Monocyte (primary cell): ENCODE results near the genes CCR7, SMARCE1, KRT26 and KRT27.

- PRO-cap, 2 experiments, result no peak in any of the 2 experiments
These were observed 3.4 kb downstream of the CDC6 start for GRCh38 chr17:40290798-40291730.

- PRO-cap, 2 experiments, result no peak in any of the 2 experiments
These were observed 5.5 kb upstream of the RARA start for GRCh38 chr17:40303193-40304161.

DNA sequence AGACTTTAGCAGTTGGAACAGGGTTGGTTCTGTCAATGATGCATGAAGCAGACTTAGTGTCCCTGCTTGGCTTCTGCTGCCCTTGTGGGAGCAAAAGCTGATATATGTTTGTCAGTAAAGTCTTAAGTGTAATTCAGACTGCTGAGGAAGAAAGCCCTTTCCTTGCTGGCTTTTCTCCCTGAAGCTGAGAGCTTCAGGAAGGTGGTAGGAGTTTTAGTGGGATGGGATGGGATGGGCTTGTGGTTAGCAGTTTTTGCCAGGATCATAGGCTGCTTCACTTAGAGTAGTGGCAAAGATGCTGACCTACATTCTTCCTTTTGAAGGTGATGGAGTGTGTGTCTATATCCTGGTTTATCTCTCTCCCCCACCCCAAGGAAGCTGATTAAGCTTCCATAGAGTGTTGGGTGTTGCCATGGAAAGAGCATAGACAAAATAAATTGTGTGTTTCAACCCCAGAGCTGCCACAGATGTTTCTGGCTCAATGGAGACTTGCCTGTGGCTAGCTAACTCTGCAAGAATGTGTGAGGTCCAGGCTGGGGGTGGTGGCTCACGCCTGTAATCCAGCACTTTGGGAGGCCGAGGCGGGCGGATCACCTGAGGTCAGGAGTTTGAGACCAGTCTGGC is 4.7 kb upstream of the RARA start:
- PRO-cap, 2 experiments, result no peak in any of the 2 experiments

DNA sequence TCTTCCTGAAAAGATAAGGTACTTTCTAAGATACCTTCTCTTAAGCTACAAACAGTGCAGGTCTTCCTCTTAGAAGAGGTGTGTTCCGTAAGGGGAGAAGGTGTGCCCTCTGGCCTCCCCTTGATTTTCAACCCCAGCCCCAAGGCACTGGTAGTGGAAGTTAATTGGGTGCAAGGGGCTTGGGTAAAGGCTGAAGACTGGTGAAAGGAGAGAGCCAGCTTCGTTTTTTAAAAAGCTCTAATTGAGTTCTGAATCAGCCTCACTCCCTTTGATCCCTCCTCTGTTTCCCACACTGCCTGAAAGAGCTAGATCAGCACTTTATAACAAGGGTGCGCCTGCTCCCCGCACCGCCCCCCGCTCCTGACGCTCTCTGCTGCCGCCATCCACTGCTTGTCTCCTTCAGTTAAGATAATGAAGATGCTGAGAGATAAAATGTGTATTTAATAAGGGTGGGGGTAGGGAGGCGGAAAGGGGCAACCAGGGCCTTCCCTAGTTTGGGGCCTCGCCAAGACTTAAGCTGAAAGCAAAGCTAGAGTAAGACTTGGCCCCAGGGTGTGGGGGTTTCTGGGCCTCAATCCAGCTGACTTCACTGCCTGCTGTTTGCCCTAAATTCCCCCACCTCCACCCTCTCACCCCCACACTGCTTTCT is 2.1 kb upstream of the RARA start:
- PRO-cap, 2 experiments, result no peak in any of the 2 experiments

GRCh38 chr17:40319596-40320696 is 11.0 kb downstream of the RARA start:
- PRO-cap, 2 experiments, result peak in 2 of 2 experiments; most common plus-strand start chr17:40320141 (in 2); most common minus-strand start chr17:40319718 (in 1)

DNA sequence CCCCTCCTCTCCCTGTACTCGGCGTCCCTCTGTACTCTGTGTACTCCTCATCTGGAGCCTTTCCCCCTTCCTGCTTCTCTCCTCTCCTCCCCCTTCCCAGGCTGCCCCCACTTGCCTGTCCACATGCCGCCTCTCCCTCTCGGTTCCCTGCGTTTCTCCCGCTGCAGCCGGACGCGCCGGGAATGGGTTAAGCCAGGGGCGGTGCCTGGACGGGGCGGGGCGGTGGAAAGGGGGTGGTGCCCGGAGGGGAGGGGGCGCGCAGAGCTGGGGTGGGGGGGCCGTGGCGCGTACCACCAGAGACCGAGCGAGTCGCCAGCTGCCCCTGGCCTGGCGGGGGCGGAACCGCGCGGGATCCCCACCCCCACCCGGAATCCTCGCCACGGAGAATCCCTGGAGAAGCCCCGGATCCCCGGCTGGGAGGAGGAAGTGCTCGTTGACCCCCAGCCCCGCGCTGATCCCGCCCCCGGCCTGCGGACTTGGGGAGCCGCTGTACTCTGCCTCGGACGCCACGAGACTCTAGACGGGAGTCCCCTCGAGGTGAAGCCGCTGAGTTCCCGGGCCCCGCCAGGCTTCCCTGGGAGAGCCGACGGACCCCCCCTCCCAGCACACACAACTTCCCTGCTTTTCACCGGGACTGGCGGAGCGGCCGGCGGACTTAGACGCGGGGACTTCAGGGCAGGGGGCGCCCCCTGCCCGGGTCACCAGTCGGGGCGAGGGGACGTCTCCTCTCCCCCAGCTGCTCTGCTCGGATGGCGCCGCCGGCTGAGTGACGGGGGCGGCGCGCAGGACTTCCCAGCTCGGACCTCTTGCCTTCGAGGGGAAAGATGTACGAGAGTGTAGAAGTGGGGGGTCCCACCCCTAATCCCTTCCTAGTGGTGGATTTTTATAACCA is 22.4 kb downstream of the GJD3 start:
- PRO-cap, 2 experiments, result peak in 2 of 2 experiments; most common minus-strand start position 160 of the sequence (in 2)

GRCh38 chr17:40343512-40344249 is 20.9 kb downstream of the GJD3 start:
- PRO-cap, 2 experiments, result peak in 1 of 2 experiments; most common plus-strand start chr17:40343542 (in 1)

DNA sequence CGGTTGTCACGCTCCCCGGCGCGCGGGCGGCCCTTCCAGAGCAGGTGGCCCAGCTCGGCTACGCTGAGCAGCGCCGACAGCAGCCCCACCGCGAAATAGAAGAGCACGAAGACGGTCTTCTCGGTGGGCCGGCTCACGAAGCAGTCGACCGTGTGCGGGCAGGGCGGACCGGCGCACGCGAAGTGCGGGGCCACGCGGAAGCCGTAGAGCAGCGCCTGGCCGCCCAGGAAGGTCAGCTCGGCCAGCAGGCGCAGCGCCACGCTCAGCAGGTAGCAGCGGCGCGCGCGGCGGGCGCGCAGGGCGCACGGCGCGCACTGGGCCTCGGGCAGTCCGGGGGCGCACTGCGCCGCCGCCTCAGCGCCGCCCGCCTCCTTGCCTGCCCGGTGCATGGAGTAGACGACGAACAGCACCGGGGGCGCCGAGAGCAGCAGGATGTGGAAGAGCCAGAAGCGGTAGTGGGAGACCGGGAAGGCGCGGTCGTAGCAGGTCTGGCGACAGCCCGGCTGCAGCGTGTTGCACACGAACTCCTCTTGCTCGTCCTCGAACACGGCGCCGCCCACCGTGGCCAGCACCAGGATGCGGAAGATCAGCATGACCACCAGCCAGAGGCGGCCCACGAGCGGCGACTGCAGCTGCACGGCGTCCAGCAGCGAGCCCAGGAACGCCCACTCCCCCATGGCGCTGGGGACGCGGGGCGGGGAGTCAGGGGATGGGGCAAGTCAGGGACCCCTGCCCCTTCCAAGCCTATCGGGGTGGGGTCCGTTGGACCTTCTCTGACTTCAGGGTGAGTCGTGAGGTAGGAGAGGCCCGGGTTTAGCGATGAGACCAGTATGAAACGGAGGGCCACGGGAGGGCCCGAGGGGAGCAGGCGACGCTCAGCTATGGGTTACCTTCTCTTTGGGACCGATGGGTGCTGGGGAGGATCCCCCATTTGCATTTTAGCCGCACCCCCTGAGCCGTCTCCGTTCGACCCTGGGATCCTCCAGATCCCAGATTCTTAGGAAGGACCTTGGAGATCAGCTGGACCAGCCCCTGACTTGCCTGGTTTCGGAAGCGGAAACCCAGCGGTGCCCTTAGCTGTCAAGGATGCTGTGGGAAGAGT is 1.0 kb downstream of the GJD3 start:
- PRO-cap, 2 experiments, result no peak in any of the 2 experiments

GRCh38 chr17:40433018-40433494 is 10.2 kb upstream of the IGFBP4 start:
- PRO-cap, 2 experiments, result no peak in any of the 2 experiments

DNA sequence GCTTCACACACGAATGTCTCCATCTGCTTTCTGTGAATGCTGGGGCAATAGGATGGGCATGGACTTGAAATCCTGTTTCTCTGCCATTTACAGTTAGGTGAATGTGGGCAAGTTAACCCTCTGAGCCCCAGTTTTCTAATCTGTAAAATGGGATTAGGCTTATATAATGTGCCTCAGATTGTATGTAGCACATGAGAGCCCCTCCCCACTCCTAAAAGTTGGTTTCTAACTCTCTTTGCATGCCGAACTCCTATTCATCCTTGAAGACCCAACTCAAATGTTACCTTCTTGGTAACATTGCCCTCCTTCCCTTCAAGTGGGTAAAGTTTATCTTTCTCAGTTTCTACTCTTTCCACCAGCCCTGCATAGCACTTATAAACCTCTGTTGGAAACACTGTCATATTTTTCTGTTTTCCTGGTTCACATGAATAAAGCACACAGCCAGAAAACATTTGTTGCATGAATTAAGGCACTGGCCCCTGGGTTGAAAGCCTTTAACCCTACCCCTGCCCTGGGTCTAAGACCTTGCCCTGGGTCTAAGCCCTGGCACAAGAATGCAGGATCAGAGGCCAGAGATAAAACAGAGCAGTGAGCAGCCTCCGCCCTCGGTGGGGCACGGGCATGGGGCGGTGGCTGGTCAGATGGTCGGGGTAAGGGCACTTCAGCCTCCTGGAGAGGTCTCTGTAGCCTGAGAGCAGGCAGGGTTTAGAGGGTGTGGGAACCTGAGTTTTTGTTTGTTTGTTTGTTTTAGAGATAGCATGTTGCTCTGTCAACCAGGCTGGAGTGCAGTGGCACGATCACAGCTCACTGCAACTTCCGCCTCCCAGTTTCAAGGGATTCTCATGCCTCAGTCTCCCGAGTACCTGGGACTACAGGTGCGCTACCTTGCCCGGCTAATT is 28.0 kb downstream of the TNS4 start:
- PRO-cap, 2 experiments, result no peak in any of the 2 experiments

- PRO-cap, 2 experiments, result no peak in any of the 2 experiments
These were observed 26.9 kb downstream of the CCR7 start for GRCh38 chr17:40538030-40539033.

- PRO-cap, 2 experiments, result no peak in any of the 2 experiments
These were observed 23.1 kb downstream of the CCR7 start for GRCh38 chr17:40542105-40542583.

DNA sequence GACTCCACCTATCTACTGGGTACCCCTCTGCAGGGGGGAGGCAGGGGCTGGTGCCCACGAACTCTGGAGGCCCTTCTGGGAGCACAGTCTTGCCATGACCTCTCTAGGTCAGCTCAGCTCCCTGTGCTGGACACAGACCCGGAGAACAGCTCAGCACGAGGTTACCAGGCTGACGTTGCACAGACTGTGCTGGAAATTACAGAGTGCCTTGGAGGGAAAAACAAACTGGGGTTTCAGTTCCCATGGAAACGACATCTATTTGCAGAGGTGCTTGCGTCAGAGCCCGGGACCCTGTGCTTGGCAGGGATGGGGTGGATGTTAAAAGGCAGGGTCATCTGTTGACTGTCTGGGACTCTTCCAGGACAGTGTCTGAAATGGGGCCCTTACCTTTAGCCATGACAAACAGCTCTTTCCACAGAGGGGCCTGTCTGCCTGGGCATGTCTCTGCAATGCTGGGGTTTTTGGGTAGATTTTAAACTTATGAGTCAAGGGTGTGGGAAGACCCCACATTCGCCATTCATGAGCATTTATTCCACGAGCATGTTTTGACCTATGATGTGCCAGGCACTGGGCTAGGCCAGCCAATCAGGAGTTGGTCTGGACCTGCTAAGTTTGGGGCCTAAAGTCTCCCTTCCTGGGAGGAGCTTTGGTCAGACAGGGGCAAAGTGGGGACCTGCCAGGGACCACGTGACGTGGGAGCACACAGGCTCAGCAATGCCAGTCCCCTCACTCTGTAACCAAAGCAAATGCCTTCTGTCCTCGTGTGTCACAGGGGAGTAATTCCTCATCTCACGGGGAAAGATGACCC is 22.5 kb downstream of the CCR7 start:
- PRO-cap, 2 experiments, result peak in 2 of 2 experiments; most common plus-strand start position 338 of the sequence (in 2); most common minus-strand start position 191 of the sequence (in 2)

- PRO-cap, 2 experiments, result no peak in any of the 2 experiments
These were observed 2.4 kb downstream of the CCR7 start for GRCh38 chr17:40562423-40563733.

DNA sequence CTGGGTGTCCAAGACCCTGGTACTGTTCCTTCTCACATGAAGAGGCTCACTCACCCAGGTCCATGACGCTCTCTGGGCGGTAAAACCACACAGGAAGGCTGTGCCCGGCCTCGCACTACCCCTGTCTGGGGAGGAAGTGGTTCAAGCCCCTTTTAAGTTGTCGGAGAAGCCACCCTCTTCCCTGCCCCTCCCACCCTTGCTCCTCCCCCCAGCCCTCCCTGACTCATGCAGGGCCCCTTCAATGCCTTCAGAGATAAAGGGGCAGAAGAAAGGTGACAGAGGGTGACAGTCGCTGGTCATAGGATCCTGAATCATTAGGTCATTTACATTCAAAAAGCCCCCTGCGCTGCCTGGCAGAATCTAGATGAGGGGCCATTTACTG is at the start of gene CCR7:
TSS of gene CCR7 (minus strand) at position 127 of the 382 bp plus-strand sequence.
- PRO-cap, 2 experiments, result peak in 2 of 2 experiments; most common plus-strand start position 264 of the sequence (in 2); most common minus-strand start position 127 of the sequence (in 2)

DNA sequence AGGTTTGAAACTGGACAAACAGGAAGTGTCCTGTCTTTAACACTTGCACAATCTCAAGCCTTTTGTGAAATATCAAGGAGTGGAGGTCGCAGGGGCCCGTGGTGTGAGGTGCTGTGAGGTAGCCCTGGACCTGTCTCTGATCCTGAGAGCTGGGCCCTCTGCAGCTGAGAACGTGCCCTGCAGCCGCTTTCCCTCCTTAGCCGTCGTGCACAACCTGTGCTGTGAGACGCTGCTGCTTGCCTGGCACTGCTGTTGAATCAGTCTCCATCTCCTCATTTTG is 29.9 kb downstream of the SMARCE1 start:
- PRO-cap, 2 experiments, result no peak in any of the 2 experiments

DNA sequence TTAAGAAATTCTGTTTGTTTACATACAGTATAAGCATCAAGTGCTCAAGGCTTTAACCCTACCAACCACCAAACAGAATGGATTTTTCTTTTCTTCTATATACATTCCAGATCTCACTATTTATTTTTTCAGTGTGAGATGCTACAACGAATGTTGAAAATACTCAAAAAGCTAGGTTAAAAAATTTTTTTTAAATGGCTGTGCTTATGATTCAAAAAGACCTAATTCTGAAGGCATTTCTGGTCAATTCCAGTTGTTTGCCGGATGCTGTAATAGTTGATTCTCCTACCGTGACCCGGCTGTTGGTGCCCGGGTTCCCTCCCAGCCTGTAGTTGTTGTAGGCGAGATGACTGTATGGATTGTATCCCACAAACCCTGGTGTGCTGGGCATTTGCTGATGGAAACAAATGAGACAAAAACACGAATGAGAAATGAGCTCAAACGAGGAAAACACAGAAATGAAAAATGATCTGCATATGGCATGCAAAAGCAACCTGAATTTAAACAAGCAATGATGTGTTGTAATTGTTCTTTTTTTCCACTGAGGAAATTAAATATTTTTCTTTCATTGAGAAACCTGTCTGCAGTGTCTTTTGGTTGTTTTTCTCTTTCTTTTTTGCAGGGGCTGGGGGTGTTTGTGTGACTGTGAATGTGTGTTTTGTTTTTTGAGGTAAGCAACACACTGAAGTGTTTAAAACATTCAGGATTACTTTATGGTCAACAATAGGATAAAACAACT is 5.3 kb downstream of the SMARCE1 start:
- PRO-cap, 2 experiments, result no peak in any of the 2 experiments

- PRO-cap, 2 experiments, result peak in 2 of 2 experiments; most common minus-strand start chr17:40647789 (in 2)
These were observed at the start of gene SMARCE1 for GRCh38 chr17:40647692-40647980. Gene SMARCE1 (minus strand): TSS chr17:40647818.

- PRO-cap, 2 experiments, result no peak in any of the 2 experiments
These were observed at the start of gene KRT26 for GRCh38 chr17:40772007-40772262. Gene KRT26 (minus strand): TSS chr17:40772201.

GRCh38 chr17:40782352-40782642 is at the start of gene KRT27:
Gene KRT27 (minus strand): TSS chr17:40782550.
- PRO-cap, 2 experiments, result no peak in any of the 2 experiments